ENCODE results near the genes ZMIZ2 and PPIA.

GRCh38 chr7:43872185-43873345 is 3.2 kb upstream of the MRPS24 start:
- PRO-cap, 2 experiments: no peak in any of the 2 experiments

GRCh38 chr7:44018674-44019631 is 21.3 kb downstream of the SPDYE1 start:
- PRO-cap, 2 experiments: peak in 2 of 2 experiments; most common plus-strand start chr7:44019381 (in 2); most common minus-strand start chr7:44019149 (in 1)

GRCh38 chr7:44044835-44045457 is 444 bp downstream of the DBNL start:
- PRO-cap, 2 experiments: peak in 2 of 2 experiments; most common plus-strand start chr7:44045270 (in 2); most common minus-strand start chr7:44045181 (in 2)

DNA sequence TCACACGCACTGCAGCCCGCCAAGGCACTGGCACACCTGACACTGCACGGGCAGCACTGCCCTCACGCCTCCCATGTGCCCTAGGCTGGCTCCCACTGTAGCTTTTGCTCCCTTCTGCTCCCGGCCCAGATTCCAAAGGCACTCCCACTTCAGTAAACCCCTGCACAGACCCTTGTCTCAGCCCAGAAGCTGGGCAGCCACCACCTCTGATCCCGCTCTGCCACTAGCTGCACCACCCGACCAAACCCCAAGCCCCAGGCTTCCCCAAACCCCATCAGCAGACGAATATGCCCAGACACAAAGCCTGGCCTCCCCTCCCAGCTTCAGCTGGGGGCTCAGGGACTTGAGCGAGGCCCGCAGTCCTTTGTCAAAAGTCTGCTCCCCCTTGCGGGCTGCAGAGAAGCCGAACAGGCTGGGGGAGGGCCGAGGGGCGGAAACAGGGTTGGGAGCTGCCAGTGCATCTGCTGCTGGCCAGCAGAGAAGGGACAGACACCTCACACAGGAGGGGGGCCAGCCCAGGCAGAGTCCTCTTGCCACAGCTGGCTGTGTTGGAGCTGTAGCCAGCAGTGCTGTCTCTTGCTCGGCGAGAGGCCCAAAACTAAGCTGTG is 17.4 kb downstream of the YKT6 start:
- PRO-cap, 2 experiments: no peak in any of the 2 experiments

DNA sequence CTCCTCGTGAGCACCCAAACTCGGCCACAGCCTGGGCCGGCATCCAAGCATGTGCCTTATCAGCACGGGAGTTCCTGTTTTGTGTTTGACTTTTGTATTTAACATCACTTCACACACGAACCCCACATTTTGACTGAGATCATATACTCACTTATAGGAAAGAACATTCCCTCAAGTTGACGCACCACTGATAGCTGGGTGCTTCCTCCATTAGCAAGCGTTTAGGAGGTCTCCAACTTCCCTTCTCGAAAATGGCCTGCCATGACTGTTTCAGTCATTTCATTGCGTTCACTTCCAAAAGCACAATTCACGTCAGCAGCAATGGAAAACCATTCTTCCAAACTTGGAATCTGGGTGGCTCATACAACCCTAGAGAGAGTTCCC is 33.9 kb downstream of the CAMK2B start:
- PRO-cap, 2 experiments: peak in 1 of 2 experiments; most common plus-strand start position 158 of the sequence (in 1)

DNA sequence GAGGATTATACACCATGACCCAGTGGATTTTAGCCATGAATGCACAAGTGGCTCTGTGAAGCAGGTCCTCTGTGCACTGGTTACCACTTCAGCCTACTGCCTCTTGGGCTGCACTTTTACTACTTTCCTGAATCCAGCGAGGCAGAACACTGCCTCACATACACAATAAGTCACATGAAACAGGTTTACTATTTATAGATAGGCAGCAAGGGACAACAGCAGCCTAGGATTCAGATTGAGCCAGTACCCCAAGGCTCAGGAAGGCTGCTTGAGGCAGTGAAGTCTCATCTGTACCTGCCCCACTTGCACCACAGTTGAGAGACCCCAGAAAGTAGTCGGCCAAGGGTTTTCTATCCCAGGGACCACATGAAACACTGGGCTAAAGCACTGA is 10.4 kb upstream of the OGDH start:
- PRO-cap, 2 experiments: peak in 2 of 2 experiments; most common plus-strand start position 243 of the sequence (in 2); most common minus-strand start position 105 of the sequence (in 2)

DNA sequence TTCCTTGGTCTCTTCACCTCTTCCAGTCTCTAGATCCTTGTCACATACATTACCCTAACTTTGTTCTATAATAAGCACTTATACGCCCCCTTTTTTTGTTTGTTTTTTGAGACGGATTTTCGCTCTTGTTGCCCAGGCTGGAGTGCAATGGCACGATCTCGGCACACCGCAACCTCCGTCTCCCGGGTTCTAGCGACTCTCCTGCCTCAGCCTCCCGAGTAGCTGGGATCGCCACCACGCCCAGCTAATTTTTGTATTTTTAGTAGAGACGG is 867 bp upstream of the OGDH start:
- PRO-cap, 2 experiments: no peak in any of the 2 experiments

GRCh38 chr7:44606886-44607884 is 758 bp downstream of the OGDH start:
- PRO-cap, 2 experiments: peak in 2 of 2 experiments; most common plus-strand start chr7:44607052 (in 2)

GRCh38 chr7:44695560-44695884 is 53.1 kb upstream of the ZMIZ2 start:
- PRO-cap, 2 experiments: no peak in any of the 2 experiments

DNA sequence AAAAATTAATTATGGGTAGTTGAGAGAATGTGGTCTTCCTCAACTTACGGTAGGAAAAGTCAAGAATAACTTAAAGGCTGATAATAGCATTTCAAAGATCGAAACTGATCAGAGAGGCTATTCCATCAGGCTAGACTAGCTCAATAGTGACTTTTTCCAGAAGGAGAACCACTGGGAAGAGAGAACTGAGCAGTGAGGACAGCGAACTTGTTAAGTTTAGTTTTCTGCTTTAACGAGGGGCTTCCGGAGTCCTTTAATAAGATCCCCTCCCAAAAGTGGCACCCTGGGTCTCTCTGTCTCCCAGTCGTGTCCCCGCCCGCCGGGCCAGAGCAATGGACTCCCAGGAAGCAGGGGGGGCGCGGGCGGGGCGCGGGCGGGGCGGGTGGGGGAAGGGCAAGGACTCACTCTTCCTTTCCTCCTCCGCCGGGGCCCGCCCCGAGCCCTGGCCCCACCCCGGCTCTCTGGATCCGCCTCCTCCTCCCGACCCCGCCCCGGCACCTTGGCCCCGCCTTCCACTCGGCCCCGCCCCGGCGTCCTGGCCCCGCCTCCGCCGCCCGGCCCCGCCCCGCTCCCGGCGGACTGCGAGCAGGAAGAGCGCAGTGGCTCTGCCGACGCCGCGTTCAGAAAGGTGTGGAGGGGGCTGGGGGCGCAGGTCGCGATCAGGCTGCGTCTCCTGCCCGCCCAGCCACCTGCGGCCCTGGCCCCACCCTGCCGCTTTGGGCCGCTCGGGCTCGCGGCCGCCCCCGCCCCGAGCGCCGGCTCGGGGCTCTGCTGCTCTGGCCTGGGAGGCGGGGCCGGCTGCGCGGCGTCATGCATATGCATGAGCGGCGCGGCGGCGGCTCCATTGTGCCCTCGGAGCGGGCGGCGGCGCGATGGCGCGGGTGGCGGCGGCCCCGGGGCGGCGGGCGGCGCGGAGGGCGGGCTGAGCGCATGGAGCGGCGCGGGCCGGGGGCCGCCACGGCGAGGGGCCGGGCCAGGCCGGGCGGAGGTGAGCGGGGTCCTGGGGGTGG is at the start of gene ZMIZ2:
Gene ZMIZ2, plus strand, starts transcription at position 844 of the 1,010 bp plus-strand sequence.
- PRO-cap, 2 experiments: peak in 2 of 2 experiments; most common plus-strand start position 568 of the sequence (in 2); most common minus-strand start position 770 of the sequence (in 2)

GRCh38 chr7:44759953-44760850 is 11.6 kb downstream of the ZMIZ2 start:
- PRO-cap, 2 experiments: no peak in any of the 2 experiments

DNA sequence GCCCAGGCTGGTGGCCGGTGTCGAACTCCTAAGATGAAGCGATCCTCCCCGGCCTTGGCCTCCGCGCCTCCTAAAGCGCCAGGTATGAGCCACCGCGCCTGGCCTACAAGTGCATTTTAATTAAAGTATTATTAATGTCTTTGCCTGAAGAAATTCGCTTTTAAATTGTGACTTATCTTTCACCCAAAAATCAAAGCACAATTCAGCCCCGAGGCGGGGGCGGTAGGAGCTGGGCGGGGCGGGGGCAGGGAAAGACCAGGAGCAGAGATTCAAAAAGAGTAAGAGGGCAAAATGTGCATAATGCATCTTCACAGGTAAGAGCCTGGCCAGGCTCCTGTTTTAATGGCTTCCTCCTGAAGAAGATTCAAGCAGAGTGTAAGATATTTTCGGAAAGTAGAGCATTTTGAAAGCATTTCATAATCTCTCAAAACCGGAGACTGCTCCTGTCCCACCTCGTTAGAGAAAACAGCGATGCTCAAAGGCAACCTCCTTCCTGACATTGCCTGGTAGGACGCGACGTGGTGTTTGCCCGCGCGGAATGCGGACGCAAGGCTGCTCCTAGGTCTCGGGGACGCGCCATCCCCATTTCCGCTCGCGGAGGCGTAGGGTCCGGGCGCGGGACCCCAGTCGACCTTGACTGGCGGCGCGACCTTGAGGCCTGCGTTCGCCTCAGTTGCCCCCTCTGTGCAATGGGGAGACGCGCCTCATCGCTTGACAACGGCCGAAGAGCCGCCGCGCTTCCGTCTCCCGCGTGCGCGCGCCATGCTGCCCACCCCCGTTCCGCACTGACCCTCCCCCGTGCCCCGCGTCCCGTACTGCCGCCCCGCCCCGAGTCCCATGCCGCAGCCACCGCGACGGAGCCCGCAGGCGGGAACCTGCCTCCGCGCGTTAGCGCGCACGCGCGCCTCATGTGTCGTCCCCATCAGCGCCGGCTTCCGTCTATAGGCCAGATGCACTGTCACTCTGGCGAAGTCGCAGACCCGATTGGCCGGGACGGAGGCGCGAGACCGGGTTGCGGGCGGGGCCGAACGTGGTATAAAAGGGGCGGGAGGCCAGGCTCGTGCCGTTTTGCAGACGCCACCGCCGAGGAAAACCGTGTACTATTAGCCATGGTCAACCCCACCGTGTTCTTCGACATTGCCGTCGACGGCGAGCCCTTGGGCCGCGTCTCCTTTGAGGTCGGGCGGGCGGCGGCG is at the start of gene PPIA:
Gene PPIA, plus strand, starts transcription at position 1,066 of the 1,196 bp plus-strand sequence.
- PRO-cap, 2 experiments: peak in 2 of 2 experiments; most common plus-strand start position 1,066 of the sequence (in 2); most common minus-strand start position 882 of the sequence (in 2)

GRCh38 chr7:44831702-44832647 is 15.9 kb downstream of the H2AZ2 start:
- PRO-cap, 2 experiments: no peak in any of the 2 experiments

DNA sequence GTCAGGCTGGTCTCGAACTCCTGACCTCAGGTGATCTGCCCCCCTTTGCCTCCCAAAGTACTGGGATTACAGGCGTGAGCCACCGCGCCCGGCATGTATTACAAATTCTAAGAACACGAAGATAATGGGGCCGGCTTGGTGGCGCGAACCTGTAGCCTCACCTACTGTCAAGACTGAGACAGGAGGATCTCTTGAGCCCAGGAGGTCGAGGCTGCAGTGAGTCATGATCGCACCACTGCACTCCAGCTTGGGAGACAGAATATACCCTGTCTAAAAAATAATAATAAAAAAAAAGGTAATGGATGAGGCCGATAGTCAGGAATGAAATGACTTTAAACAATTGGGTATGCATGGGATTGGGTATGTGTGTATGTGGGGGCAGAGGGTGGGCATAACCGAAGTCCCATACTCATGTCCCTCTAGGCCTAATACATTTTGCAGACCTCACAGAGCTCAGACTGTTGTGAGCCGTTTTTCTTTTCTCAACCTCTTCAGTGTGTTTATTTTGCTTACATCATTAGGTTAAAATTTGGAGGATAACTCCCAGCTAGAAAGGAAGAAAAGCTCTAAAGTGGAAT is 1.1 kb upstream of the H2AZ2 start:
- PRO-cap, 2 experiments: no peak in any of the 2 experiments

- PRO-cap, 2 experiments: no peak in any of the 2 experiments
Observed at GRCh38 chr7:44881669-44882158, 3.6 kb downstream of the PURB start.

DNA sequence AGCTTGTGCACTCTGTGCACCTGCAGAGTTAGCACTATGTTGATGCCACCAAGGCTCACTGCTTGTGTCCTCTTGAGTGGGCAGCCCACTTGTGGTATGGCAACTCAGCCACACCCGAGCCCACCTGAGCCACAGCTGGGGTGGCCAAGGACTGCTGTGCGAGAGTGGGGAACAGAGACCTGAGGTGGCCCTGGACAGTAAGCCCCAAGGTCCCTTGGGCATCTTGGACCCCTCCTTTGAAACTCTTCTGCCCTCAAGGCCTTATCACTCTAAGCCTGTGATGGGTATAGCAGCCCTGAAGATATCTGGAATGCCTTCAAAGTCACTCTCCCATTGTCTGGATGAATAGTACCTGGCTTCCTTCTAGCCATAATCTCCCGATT is 25.6 kb downstream of the MYO1G start:
- PRO-cap, 2 experiments: no peak in any of the 2 experiments

GRCh38 chr7:44966297-44967066 is 12.3 kb downstream of the MYO1G start:
- PRO-cap, 2 experiments: no peak in any of the 2 experiments

- PRO-cap, 2 experiments: no peak in any of the 2 experiments
Observed at GRCh38 chr7:44967067-44967255, 11.9 kb downstream of the MYO1G start.

- PRO-cap, 2 experiments: no peak in any of the 2 experiments
Observed at GRCh38 chr7:44981504-44982167, 2.8 kb upstream of the MYO1G start.

DNA sequence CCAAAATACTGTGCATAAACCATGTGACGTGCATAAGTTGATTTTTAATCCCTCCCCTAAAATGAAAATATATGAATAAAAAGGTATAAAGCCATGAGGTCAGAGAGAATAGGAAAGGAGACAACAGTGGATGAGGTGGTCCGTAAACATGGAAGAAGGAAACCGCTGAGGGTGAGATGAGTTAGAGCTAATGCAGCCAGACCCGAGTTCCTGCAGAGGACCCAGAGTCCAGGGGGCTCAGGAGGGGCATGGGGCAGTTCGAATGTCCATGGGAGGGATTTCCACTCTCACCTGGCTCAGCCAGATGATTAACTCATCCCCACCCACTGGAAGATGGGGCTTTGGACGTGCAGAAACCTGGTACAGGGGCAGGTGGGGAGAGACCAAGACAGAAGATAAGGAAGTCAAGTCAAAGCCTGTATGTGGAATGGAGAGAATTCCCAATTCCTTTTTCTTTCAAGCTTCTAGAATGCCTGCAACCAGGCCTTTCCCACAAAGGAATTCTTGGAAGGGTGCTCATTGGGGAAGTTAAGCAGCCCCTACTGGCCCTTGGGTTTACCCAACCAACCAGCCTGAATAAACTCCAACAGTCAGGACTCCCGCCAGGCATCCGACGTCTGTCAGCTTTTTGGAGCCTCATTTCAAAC is 39.0 kb downstream of the CCM2 start:
- PRO-cap, 2 experiments: no peak in any of the 2 experiments

All from right ventricle myocardium (tissue), 1 donor.